Monocyte (primary cell): ENCODE measurements around the genes RCL1 and INSL4.

DNA sequence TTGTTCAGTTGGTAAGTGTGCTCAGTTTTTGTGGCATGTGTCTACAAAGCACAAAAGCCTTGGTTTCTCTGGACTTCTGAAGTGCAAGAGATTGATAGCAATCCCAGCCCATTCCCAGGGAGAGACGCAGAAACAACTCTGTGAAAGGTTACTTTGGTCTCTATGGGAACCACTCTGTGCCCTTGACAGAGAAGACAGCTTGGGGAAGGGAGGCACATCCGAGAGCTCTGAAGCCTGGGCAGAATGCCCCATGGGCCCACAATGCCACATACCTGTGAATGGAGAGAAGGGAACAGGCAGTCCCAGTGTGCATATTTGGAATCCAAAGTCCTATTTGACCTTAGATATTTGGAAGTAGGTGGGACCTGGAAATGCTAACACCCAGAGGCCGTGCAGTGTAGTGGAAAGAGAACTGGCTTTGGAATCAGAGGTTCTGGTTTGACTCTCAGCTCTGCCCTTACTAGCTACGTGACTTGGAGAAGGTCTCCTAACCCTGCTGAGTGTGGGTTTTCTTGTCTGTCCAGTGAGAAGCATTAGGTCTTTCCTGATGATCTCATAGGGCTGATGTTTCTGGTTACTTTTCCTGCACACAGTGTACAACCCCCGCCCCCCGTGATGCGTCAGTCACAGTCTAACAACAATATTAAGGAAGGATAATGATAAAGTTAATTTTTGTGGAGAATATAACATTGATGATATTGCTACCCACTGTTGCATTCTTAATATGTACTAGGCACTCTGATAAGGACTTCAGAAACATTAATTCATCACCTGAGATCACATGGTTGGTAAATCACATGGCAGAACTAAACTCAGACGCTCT is 194.1 kb upstream of the VLDLR start:
- PRO-cap, 2 experiments = no peak in any of the 2 experiments

DNA sequence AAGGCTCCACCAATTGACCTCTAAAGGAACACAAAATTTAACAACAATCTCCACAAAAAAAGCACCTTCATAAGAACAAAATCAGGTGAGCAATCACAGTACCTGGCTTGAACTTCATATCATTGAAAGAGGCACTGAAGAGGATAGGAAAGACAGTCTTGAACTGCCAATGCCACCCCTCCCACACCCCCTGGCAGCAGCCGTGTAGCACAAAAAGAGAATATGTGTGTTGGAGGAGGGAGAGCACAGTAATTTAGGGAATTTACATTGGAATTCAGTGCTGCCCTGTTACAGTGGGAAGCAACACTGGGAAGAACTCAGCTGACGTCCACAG is 62.5 kb upstream of the VLDLR start:
- PRO-cap, 2 experiments = no peak in any of the 2 experiments

- PRO-cap, 2 experiments = peak in 1 of 2 experiments; most common plus-strand start chr9:2876088 (in 1)
Measured at GRCh38 chr9:2875904-2876235, 32.0 kb upstream of the PUM3 start.

GRCh38 chr9:3398044-3398628 is 127.7 kb downstream of the RFX3 start:
- PRO-cap, 2 experiments = no peak in any of the 2 experiments

- PRO-cap, 2 experiments = no peak in any of the 2 experiments
Measured at GRCh38 chr9:3505582-3506670, 19.9 kb downstream of the RFX3 start.

DNA sequence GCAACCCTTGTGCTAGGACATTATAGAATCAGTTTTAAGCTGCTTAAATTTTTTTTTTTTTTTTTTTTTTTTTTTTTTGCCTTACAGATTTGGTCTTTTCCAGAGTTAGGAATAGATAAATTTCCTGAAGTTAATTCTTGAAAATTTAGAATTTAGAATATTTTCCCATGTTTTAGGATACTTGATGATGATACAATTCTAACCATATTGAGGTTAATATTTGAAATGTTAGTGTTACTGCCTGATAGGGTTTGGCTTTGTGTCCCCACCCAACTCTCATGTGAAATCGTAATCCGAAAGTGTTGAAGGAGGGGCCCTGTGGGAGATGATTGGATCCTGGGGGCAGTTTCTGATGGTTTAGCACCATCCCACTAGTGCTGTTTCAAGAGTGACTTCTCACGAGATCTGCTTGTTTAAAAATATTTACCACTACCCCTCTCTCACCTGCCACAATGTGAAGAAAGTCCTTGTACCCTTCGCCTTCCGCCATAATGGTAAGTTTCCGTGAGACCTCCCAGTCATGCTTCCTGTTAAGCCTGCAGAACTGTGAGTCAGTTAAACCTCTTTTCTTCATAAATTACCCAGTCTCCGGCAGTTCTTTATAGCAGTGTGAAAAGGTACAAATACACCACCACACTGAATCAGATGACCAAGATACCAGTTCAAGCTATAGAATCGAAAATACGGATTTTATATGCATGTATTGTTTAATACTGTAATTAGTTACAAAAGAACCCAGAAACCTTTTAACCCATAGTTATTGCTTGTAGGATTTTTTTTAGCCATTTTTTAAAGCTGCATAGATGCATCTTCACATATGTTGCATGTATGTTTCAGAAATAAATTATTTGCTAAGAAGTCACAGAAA is 2.7 kb upstream of the RFX3 start:
- PRO-cap, 2 experiments = peak in 2 of 2 experiments; most common plus-strand start position 602 of the sequence (in 2); most common minus-strand start position 493 of the sequence (in 2)

DNA sequence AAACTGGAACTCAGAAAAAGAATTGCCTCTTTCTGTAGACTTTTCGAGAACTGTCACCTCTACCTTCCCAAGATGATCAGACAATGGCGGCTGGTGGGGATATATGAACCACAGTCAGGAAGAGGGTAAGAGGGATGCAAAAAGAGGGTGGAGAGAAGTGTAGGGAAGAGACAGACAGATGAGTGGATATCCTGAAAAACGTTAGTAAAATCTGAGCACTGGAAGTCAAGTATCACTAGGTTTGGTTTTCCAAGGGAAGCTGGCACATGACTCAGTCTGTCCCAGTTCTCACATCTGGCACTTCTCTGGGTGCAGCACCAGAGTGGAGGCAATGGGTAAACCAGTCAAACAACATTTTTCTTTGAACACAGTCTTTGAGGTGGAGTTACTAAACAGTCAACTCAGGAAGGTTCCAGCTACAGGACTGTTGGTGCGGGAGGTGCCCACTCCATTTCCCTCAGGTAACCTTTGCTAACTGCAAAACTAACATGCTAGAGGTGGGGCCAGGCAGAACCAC is 301.3 kb upstream of the RFX3 start:
- PRO-cap, 2 experiments = no peak in any of the 2 experiments

- PRO-cap, 2 experiments = no peak in any of the 2 experiments
Measured at GRCh38 chr9:4237789-4238547, 61.9 kb downstream of the GLIS3 start.

DNA sequence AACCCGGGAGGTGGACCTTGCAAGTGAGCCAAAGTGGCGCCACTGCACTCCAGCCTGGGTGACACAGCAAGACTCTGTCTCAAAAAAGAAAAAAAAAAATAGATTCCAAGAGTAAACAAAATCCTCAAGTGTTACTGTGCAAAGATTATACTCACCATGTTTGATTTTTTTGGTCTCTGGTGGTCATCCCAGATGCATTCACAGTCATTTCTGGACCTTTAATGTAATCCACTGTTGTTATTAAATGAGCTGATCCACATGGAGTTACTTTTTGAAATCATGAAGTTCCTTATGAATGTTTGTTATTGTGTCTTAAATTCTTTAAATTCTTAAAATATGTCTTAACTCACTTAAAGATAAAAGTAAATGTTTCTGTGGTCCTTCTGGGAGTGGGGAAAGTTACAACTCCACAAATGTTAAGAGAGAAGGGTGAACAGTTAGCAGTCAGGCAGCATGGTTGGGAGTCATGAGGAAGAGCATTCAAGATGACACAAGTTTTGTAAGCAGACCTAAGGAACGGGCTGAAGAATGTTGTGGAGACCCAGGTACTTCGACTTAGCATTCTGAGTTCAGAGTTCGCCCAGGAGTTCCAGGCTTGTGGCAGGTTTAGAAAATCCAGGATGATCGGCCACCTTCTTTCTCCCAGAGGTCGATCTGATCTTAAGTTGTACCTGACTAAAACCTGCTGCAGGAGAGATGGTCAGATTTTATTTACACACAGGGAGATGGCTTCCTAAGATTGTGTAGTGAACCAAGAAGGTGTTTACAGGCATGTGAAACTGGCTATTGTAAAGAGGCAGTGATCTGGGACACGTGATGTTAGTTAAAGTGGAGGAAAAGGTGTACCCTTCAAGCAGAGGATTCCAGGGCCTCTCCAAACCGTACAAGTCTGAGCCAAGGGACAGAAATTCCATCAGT is 17.1 kb downstream of the SLC1A1 start:
- PRO-cap, 2 experiments = no peak in any of the 2 experiments

- PRO-cap, 2 experiments = no peak in any of the 2 experiments
Measured at GRCh38 chr9:4582038-4582693, 79.9 kb upstream of the PLPP6 start.

DNA sequence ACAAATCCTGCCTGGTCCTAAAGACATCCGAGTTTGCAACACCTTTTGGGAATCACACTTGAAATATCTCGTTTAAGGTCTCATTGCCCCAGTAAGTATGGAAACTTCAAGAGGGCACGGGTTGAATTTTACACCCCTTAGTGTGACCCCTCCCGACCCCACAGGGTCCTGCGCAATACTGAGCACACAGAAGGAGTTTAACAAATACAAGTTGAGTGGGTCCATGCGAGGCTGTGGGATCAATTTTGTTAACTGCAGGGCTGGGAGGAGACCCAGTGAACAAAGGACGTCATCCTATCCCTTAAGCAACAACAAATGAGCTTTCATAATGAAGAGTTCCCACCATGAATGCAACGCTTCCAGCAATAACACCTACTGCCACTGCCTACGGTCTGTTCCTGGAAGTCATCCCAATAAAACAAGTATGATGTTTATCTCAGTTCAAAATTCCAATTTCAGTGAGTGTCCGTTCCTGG is 66.0 kb upstream of the PLPP6 start:
- PRO-cap, 2 experiments = no peak in any of the 2 experiments

GRCh38 chr9:4661360-4662073 is 577 bp upstream of the PLPP6 start:
- PRO-cap, 2 experiments = no peak in any of the 2 experiments

DNA sequence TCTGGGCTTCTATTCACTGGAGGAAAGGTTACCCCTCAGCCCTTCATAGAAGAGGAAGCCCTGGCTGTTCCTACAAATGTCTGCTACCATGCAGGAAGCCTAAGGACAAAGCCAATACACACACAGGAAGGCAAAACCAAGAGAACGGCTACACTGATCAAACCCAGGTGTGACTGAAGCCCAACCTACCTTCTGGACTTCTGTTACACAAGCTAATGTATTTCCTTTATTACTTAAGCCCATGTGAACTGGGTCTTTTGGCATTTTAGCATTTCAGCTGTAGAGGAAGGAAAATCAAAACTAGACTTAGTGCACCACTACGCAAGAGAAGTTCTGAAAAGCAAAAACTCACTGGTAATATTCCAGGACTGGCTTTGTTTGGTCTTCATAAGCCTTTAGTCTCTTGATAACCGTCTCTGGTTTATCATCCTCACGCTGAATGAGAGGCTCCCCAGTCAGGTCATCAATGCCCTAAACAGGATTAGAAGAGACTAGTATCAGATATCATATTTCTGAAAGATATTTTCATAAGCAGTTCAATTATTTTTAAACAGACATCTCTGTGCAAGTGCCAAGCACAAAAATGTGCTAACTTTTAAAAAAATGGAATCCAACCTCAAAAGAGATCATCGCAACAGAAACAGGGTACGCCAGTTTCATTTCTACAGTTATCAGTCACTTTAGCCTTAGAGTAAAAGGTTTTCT is 22.8 kb downstream of the AK3 start:
- PRO-cap, 2 experiments = no peak in any of the 2 experiments

GRCh38 chr9:4792842-4793670 is at the start of gene RCL1:
RCL1 (plus strand) TSS chr9:4792944.
- PRO-cap, 2 experiments = peak in 2 of 2 experiments; most common plus-strand start chr9:4792944 (in 2)

GRCh38 chr9:4794233-4794656 is 1.5 kb downstream of the RCL1 start:
- PRO-cap, 2 experiments = no peak in any of the 2 experiments

- PRO-cap, 2 experiments = no peak in any of the 2 experiments
Measured at GRCh38 chr9:4841942-4842645, 49.4 kb downstream of the RCL1 start.

GRCh38 chr9:4887561-4887949 is 94.8 kb downstream of the RCL1 start:
- PRO-cap, 2 experiments = no peak in any of the 2 experiments

DNA sequence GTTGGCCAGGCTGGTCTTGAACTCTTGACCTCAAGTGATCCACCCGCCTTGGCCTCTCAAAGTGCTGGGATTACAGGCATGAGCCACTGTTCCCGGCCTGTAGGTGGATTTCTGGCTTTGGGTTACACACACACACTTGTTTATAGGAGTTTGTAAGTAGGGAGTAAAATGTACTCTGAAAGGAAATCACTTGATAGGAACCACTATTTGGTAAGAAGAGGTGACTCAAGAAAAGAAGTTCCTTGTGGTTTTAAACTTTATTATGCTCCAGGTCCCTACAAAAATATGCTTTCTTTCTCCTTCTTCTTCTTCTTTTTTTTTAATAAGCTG is 42.8 kb upstream of the JAK2 start:
- PRO-cap, 2 experiments = no peak in any of the 2 experiments

GRCh38 chr9:5134157-5134739 is 51.2 kb downstream of the INSL6 start:
- PRO-cap, 2 experiments = no peak in any of the 2 experiments

DNA sequence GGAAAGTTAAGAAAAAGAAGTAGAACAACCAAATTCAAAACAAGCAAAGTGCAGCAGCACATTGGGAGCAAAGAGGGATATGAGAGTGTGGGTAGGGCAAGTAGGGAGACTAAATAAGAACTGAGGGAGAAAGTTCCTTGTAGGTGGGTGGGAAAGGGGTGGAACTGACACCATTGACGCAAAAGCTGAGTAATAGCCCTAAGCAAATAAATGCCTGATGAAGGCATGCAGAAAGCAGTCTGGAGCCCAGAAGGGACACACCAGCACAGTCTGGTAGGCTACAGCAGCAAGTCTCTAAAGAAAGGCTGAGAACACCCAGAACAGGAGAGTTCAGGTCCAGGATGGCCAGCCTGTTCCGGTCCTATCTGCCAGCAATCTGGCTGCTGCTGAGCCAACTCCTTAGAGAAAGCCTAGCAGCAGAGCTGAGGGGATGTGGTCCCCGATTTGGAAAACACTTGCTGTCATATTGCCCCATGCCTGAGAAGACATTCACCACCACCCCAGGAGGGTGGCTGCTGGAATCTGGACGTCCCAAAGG is at the start of gene INSL4:
INSL4 (plus strand) TSS at position 237 of the 538 bp plus-strand sequence.
- PRO-cap, 2 experiments = no peak in any of the 2 experiments